Endodermal cell (in vitro differentiated cells): Measurements from ENCODE around the genes PTGES2, GOLGA2, SWI5, GLE1, DYNC2I2 and PKN3.

DNA sequence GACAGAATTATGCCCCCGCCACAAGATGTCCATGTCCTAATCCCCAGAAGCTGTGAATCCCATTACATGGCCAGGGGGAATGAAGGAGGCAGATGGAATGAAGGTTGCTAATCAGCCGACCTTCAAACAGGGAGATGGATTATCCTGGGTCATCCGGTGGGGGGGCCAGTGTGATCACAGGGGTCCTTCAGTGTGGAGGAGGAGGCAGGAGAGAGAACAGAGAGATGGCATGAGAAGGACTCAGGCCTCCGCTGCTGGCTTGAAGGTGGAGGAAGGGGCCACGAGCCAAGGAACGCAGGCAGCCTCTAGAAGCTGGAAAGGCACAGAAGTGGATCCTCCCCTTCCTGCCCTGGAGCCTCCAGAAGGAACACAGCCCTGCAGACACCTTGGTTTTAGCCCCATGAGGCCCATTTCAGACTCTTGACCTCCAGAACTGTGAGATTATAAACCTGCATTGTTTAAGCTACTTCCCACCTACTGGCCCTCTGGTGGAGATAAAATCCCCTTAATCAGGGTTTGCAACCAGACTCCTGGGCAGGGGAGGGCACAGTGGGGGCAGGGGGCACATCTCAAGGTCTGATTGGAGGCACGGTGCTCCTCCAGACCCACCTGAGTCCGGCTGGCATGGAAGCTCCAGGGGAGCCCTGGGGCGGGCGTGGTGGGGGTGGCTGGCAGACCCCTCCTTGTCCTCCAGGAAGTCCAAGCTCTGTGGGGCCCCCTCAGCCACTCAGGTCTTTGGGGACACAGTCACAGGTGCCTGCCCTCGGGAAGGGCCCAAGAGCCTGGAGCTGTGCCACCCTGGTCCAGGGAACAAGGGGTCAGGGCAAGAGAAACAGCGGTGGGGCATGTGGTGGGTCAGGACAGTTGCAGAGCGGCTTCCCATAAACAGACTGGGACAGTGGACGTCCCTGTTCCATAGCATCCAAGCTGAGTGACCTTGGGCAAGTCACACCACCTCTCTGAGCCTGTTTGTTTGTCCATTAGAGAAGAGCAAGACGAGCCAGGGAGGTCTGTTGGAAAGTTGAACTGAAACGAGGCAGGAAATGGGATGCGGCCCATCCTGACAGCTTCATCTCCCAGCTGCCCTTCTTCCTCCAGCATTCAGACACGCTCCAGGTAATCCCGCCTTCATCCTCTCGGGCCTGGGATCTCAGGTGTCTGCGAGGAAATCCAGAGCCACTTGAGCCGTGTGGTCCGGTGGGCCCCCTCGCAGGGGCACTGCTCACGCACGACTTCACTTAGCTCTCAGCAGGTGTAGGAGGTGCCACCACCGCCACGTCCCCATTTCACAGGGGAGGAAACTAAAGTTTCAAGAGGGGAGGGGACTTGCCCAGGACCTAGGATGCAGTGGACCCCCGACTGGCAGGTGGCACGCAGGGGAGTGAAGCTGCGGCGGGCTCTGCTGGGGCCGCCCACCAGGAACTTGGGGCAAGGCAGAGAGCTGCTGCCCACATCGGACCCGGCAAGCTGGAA is 13.5 kb downstream of the PTGES2 start:
- PRO-cap: no peak

DNA sequence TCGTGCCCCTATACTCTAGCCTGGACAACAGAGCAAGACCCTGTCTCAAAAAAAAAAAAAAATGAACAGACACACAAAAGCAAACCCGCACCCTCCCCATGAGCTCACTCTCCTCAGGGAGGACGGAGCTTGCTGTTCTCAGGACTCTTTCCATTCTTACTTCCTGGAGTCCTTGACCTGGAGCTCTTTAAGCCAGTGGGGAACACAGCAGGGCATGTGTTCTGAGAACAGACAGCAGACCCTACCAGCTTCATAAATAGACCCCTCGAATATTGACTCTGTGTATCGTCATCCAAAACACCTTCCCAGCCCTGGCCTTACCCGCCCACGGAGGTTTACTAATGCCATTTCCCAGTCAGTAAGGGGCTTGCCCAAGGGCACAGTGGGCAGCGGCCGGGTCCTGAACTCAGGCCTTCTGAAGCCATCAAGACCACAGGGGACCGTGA is 11.1 kb downstream of the PTGES2 start:
- PRO-cap: no peak

- PRO-cap: unidirectional peak, plus-strand start at chr9:128127322; bidirectional peak, plus-strand start at chr9:128127514, minus-strand start at chr9:128127425; bidirectional peak, plus-strand start at chr9:128127782, minus-strand start at chr9:128127726
Measured at GRCh38 chr9:128127154-128127841, at the start of gene PTGES2. Gene PTGES2 (minus strand): TSS chr9:128127729.

- PRO-cap: bidirectional peak, plus-strand start at chr9:128275787, minus-strand start at chr9:128275705; bidirectional peak, plus-strand start at chr9:128276293, minus-strand start at chr9:128275998
Measured at GRCh38 chr9:128275509-128276107, at the start of gene GOLGA2. Gene GOLGA2 (minus strand): TSS chr9:128276007.

GRCh38 chr9:128276108-128276391 is at the start of gene SWI5:
Gene SWI5 (plus strand): TSS chr9:128276276.
- PRO-cap: bidirectional peak, plus-strand start at chr9:128276293, minus-strand start at chr9:128275998

GRCh38 chr9:128298762-128299478 is 22.8 kb downstream of the SWI5 start:
- PRO-cap: no peak

- PRO-cap: no peak
Measured at GRCh38 chr9:128323308-128323706, 668 bp downstream of the COQ4 start.

DNA sequence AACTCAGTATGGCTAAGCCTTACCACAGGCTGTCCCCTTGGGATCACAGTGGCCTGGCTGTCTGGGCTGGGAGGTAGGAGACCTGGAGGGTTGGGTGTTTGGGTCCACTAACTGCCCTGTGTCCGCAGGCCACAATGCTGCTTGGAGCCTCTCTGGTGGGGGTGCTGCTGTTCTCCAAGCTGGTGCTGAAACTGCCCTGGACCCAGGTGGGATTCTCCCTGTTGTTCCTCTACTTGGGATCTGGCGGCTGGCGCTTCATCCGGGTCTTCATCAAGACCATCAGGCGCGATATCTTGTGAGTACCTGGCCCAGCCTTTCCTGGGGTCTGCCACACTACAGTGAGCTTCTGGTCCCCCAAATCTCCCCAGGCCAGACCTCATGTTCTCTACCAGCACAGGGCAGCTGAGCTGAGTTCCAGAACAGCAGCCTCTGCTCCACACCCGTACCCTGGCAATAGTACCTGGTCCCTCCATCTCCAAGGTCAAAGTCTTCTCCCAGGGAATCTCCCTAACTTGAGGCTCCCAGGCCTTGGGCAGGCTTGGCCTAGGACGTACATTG is 2.8 kb downstream of the SLC27A4 start:
- PRO-cap: no peak

GRCh38 chr9:128344849-128345774 is 4.8 kb downstream of the SLC27A4 start:
- PRO-cap: no peak

GRCh38 chr9:128454961-128455390 is 830 bp upstream of the ODF2 start:
- PRO-cap: no peak

- PRO-cap: bidirectional peak, plus-strand start at chr9:128504719, minus-strand start at chr9:128504580
Measured at GRCh38 chr9:128504124-128505001, at the start of gene GLE1. Gene GLE1 (plus strand): TSS chr9:128504719.

DNA sequence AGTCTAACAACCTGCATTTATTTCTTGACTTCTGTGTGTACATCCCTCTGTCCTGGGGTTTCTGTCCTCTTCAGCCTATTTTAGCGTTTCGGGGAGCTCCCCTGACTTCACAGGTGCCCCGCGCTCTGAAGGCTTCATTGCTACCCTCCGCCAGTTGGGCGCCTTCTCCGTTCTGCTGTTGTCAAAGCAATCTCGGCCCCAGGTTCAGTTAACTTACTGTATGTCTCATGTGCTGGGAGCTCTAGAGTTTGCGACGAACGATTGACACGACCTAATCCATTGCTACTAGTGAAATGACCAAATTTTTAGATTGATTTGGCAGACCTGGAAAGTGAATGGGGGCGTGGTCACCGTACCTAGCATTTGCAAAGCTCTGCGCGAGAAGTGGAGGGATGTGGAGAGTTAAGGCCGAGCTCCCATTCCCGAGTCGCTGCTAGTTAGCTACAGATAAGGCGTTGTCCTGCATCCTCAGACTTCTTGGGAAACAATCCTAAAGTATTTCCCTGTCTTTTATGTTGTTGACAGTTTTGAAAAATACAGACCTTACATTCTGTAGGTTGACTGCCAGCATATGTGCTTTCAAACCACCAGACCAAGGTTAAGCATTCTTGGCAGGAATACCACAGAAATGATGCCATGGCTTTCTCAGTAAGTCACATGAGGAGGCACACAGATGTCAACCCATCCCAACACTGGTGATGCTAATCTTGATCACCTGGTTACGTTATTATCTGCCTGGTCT is 654 bp downstream of the GLE1 start:
- PRO-cap: bidirectional peak, plus-strand start at position 211 of the sequence, minus-strand start at position 174 of the sequence

- PRO-cap: bidirectional peak, plus-strand start at chr9:128554769, minus-strand start at chr9:128554695
Measured at GRCh38 chr9:128554050-128555023, 1.9 kb downstream of the SPTAN1 start.

- PRO-cap: no peak
Measured at GRCh38 chr9:128558335-128558898, 6.0 kb downstream of the SPTAN1 start.

- PRO-cap: no peak
Measured at GRCh38 chr9:128575085-128575726, 22.8 kb downstream of the SPTAN1 start.

- PRO-cap: no peak
Measured at GRCh38 chr9:128607569-128608432, 48.8 kb downstream of the DYNC2I2 start.

DNA sequence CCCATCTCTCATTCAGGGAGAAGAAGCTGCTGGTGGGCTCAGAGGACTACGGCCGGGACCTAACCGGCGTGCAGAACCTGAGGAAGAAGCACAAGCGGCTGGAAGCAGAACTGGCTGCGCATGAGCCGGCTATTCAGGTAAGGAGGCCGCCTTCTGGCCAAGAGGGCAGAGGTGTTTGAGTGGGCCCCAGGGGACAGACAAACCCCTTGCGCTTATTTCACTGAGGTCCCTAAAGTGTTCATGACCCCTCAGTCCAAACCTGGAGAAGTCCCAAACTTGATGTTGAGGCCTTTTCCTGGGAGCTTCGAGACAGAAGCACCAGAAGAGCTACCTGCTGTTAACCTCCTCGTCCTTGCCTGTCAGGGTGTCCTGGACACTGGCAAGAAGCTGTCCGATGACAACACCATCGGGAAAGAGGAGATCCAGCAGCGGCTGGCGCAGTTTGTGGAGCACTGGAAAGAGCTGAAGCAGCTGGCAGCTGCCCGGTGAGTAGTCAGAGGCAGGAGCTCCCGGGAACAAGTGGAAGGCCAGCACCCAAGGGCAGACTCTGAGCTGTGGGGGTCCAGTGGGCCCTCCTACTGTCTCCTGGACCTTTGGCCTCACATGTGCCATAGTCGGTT is 38.9 kb downstream of the DYNC2I2 start:
- PRO-cap: no peak

- PRO-cap: bidirectional peak, plus-strand start at chr9:128656796, minus-strand start at chr9:128656658; bidirectional peak, plus-strand start at chr9:128657129, minus-strand start at chr9:128657084
Measured at GRCh38 chr9:128656237-128657443, at the start of gene DYNC2I2. Gene DYNC2I2 (minus strand): TSS chr9:128656847.

DNA sequence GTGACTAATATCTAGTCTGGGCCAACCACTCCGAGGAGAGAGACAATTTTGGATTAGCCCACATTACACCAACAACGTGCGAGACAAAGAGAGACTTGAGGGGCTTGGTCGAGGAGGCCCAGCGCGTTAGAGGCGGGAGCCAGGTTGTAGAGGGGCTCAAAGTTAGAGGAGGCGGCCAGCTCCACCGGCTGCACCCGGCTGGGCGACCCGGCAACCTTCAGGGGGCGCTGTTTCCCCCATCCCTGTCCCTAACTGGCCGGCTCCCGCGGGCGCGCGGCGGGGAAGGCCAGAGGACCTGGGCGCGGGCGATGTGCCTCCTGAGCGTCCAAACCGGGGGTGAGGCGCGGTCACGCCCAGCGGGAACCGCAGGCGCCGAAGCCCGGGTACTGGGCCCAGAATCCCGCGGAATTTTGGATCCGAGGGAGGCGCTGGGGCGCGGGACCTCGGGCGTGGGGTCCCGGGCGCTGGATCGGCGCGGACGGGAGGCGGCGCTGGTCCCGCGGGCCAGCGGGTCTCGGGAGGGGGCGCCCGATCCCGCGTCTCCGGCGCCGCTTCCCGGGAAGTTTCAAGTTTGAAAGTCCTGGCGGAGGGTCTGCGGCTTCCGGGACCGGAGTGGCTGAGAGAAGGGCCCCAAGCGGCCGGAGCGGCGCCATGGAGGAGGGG is at the start of gene PKN3:
PKN3 (plus strand) TSS at position 239 of the 663 bp plus-strand sequence.
- PRO-cap: bidirectional peak, plus-strand start at position 289 of the sequence, minus-strand start at position 338 of the sequence; bidirectional peak, plus-strand start at position 568 of the sequence, minus-strand start at position 487 of the sequence

GRCh38 chr9:128720796-128721895 is 2.8 kb downstream of the ZDHHC12 start:
- PRO-cap: no peak